Esophagus squamous epithelium (tissue), 4 donors: ENCODE results near the gene FOXD4.

DNA sequence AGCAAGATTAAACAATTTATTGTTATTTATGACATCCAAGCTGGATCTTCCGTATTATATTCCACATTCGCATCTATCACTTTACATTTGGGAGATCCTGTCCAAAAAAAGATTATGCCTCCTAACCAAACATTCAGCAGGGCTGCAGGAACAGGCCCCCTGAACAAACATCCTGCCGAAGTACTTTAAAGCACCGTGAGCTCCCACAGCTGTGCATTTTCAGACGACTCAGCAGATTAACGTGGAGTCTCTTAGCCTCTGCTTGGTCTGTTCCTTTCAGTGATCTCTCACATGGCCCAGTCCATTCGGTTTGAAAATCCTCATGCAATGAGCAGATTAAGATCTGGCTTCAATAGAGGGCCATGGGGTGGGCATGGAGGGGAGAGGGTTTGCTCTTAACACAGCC, 33.6 kb upstream of the WASHC1 start:
- PRO-cap = no peak
- RAMPAGE, long total RNA, 4 experiments = no peak in any of the 4 experiments

DNA sequence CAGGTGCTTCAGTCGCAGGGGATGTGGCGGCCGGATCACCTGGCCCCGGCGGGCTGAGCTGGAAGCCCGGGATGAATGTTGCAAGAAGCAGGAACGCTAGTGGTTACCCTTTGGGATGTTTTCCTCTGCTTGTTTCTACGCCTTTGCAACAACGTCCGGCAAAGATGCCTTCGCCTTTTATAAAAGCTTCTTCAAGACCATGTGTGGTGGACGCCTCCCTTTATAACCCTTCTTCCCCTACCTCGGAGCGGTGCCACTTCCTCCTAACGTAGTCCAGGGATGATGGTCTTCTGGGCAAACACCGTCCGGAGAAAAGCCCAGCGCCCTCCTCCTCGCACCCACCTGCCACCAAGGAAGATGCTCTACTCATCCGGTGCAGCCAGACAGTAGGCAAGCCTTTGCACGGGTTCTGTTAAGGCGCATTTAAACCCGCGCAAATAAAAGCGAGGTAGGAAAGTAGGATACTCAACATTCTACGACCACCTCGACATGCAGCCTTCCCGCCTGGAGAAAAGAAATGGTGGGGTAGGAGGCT, at the start of gene FOXD4:
Gene FOXD4 (minus strand): TSS at position 291 of the 535 bp plus-strand sequence.
- PRO-cap = no peak
- RAMPAGE, long total RNA, 4 experiments = no peak in any of the 4 experiments

- PRO-cap = no peak
- RAMPAGE, long total RNA, 4 experiments = no peak in any of the 4 experiments
Observed at GRCh38 chr9:208650-209022, 6.0 kb upstream of the DOCK8 start.

DNA sequence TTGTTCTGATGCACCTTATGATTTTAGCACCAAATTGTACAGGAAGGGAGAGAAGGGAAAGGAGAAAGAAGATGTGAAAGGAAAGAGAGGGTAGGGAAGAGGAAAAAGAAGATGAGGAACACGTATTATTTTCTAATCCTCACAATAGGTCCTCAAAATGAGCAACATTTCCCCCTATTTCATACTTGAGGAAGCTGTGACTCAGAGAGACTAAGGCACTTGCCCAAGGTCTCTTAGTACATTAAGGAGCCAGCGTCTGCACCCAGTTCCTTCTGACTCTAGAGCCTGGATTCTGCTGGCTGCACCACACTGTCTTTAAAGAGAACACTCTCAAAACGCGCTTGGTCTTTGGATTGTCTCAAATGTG, 82.4 kb downstream of the DOCK8 start:
- PRO-cap = no peak
- RAMPAGE, long total RNA, 4 experiments = no peak in any of the 4 experiments

DNA sequence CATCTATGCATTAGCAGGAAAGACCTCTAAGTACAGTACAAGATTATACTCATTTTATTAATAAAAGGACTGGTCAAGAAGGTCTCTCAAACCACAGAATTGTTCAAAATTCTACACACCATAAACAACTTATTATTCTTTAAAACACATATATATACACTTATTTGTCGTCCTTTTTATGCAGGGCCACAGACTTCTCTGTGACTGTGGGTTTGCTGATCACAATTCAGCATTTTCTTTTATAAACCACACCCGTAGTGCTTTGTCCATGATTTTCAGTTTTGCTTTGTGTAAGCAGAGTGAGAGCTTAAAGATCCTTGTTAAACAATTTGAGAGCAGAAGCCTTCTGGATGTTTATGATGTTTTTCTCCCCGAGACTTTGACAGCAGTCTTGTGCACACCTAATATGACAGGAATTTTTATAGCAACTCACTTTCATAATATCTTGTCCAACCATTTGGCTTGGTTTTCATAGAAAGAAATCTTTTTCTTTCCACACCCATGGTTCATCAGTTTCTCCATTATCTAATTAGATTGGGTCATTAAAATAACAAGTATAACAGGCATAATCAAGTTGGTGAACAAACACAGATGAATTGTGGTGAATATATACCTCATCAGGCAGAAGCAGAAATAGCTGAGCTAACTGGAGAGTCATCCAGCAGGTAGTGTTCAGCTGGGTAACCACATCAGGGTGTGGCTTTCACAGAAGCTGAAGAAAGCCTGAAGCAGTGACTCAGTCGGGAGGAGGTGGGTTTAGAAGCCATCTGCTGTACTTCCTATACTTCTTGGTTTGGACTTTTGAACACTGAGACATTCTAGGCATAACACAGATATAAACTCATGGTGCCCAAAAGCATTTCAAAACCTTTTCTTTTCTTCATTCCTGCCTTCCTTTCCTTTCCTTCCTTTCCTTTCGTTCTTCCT, 57.1 kb upstream of the KANK1 start:
- PRO-cap = unidirectional peak, minus-strand start at position 698 of the sequence
- RAMPAGE, long total RNA, 4 experiments = no peak in any of the 4 experiments

DNA sequence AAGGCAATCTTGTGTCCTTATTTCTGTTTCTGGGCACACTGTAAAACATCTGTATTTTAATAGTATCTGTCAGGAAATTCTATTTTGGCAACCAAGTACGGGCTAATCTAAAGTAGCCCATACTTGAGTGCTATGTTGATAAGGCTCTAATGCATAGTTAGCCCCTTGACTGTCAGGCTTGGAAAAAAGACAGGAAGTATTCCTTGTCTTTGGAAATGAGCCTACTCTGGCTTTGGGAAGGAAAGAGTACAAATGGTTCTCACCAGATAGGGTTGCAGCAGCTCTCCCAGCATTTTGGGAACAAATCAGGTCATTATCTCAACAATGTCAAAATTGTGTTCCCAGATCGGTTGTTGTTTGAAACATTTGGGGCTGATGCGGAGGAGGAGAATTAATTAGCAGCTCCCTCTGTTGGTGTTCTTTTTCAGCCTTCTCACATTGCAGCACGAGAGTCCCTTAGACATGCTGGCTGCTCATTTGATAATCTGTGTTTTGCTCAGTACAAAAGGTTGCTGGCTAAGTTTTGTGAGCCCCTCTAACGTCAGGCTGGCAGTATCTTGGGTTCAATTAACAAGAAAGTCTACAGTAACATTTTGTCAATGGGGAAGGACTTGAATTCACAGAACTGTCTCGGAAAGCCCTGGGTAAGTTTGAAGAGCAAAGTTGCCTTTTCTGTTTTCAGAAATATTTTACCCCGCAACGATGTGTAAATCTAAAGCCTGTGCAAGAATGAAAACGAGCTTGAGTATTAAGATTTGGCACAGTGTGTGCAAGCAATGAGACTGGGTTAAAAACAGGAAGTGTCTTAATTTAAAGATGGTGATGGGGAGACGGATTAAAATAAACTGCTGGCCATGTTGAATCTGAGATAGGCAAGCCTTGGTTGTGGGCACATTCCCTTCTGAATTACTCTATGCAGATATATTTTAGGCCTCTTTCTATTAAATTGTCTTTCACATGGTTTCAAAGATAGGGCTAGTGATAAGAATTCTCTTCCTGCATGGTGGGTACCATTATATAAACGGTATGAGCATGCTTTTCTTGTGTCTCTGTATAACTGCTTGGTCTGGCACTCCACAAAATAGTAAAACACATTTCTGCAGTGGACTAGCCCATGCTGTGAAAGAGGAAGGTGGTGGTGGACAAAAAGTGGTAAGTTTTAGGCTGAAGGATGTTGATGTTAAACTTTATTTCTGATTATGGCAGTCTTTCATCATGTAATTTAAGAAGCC, 42.6 kb downstream of the KANK1 start:
- PRO-cap = unidirectional peak, plus-strand start at position 438 of the sequence
- RAMPAGE, long total RNA, 4 experiments = start-site peak on the plus strand in 1 of 4 experiments, centred at position 409 of the sequence, 8 reads per replicate

GRCh38 chr9:560474-561103, 56.1 kb downstream of the KANK1 start:
- PRO-cap = no peak
- RAMPAGE, long total RNA, 4 experiments = no peak in any of the 4 experiments

- PRO-cap = unidirectional peak, minus-strand start at chr9:574033
- RAMPAGE, long total RNA, 4 experiments = no peak in any of the 4 experiments
Observed at GRCh38 chr9:573945-574374, 69.5 kb downstream of the KANK1 start.

- PRO-cap = no peak
- RAMPAGE, long total RNA, 4 experiments = no peak in any of the 4 experiments
Observed at GRCh38 chr9:585266-585927, 80.9 kb downstream of the KANK1 start.

DNA sequence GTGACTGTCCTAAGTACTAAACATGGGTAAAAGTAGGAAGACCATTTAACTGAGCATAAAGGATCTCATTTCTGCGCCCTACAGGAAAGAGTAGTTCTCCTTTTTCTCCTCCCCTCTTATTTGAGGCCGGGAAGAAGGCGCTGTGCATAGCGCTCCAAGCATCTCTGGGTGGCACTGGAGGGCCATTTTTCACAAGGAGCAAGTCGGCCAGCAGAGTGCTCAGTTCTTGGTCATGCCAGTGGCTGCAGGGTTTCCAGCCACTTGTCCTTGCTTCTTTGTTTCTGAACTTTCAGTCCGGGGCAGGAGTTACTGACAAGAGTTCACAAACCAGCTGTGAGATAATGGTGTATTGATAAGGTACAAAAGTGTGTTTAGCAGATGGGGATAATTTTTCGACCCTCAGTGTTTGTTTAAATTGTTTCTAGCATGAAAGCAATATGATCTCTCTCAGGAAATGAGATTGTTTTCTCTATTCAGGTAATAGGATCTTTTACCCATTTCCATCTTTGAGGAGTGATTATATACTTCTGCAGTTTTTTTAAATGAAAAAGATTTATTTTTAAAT, 109.4 kb downstream of the KANK1 start:
- PRO-cap = no peak
- RAMPAGE, long total RNA, 4 experiments = no peak in any of the 4 experiments

DNA sequence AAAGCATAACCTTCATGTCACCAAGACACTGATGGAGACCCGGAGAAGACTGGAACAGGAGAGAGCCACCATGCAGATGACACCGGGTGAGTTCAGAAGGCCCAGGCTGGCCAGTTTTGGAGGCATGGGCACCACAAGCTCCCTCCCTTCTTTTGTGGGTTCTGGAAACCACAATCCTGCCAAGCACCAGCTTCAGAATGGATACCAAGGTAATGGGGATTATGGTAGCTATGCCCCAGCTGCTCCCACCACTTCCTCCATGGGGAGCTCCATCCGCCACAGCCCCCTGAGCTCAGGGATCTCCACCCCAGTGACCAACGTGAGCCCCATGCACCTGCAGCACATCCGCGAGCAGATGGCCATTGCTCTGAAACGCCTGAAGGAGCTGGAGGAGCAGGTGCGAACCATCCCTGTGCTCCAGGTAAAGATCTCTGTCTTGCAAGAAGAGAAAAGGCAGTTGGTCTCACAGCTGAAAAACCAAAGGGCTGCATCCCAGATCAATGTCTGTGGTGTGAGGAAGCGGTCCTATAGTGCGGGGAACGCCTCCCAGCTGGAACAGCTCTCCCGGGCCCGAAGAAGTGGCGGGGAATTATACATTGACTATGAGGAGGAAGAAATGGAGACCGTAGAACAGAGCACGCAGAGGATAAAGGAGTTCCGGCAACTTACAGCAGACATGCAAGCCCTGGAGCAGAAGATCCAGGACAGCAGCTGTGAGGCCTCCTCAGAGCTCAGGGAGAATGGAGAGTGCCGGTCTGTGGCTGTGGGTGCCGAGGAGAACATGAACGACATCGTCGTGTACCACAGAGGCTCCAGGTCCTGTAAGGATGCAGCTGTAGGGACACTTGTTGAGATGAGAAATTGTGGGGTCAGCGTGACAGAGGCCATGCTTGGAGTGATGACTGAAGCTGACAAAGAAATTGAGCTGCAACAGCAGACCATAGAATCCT, 130.0 kb upstream of the DMRT1 start:
- PRO-cap = no peak
- RAMPAGE, long total RNA, 4 experiments = no peak in any of the 4 experiments

DNA sequence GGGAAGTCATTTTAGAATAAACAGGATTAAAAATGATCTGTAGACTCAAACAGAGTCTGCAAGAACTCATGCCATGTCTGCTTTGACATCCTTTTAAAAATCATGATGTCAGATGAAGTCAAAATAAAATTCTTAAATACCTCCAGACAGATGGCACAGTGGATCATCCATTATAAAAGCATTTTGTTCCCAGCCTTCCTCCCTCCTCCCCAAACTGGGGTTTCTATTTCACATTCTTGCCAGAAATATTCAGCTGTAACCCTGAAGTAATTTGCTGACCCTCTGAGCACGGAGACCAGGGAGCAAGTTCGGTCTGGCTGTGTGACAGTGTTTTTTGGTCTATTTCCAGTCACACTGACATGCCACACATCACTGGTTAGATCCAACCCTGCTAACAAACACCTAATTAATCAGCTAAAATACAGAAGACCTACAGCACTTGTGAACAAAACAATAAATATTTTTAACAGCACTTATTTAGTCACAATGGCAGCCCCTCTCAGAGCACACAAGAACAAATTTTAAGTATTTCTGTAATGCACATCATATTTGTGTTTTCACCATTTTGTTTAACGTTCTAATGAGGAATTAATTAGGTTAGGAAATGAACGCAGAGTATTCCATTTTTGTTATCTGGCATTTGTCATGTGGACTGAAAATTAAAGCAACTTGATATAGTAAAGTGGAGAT, 126.1 kb upstream of the DMRT1 start:
- PRO-cap = unidirectional peak, minus-strand start at position 216 of the sequence
- RAMPAGE, long total RNA, 4 experiments = no peak in any of the 4 experiments

DNA sequence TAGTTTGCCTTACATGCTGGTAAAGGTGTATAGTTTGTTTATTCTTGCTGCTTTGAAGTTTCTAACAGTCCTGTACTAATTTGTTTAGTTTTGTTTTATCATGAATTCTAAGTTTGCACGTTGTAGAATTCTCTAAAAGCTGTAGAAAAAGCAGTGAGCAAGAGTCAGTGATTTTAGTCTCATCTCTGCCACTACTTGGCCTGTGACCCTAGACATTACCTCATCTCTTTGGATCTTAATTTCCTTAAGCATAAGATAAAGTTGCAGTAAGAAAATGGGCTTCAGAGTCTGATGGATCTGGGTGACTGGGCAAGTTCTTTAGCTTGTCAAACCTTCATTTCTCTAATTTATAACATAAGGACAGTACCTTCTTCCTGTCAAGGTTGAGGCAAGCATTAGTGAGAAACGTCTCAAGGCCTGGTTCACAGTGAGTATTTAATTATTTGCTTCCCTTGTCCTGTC, 247.9 kb downstream of the DMRT2 start:
- PRO-cap = no peak
- RAMPAGE, long total RNA, 4 experiments = no peak in any of the 4 experiments

DNA sequence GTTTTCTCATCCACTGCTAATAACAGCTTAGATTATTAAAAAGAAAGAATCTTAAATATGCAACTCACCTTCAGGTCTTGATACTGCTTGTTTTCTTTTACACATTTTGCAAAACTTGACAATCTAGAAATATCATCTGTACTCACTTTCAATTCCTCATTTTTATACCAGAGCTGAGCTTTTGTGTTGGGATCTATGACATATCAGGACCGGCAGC, 75.7 kb upstream of the SMARCA2 start:
- PRO-cap = no peak
- RAMPAGE, long total RNA, 4 experiments = no peak in any of the 4 experiments

DNA sequence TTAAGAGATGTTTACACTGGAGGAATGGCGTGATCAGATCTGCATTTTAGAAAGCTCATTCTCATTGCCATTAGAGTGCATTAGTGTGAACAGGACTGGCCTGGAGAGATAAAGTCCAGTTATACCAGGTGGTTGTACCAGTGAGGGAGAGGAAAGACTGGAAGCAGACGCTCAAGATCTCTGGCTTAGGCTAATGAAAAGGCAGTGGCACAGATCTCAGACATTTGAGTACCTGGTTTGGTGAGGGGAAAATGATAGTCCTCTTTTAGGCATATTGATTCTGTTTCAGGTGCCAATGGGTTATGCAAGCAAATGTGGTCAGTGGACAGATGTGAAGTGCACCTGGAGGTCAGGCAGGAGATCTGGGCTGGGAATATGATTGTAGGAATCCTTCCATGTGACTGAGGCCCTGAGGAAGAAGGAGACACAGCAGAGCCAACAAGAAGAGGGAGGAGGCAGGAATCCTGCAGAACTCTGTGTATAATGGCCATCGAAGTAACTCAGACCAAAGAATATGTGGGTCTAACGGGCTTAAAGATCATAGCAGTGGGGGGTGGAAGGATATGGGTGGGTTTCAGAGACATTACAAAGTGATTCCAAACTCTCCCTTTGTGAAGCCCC, 63.7 kb upstream of the SMARCA2 start:
- PRO-cap = no peak
- RAMPAGE, long total RNA, 4 experiments = no peak in any of the 4 experiments

DNA sequence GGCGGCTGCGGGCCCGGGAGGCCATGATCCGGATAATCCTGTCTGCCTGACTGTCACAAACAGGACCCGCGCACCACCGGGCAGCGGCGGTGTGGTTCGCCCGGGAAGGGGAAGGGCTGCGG, 1.3 kb downstream of the SMARCA2 start:
- PRO-cap = bidirectional peak, plus-strand start outside the sequence, minus-strand start at position 93 of the sequence
- RAMPAGE, long total RNA, 4 experiments = no peak in any of the 4 experiments

DNA sequence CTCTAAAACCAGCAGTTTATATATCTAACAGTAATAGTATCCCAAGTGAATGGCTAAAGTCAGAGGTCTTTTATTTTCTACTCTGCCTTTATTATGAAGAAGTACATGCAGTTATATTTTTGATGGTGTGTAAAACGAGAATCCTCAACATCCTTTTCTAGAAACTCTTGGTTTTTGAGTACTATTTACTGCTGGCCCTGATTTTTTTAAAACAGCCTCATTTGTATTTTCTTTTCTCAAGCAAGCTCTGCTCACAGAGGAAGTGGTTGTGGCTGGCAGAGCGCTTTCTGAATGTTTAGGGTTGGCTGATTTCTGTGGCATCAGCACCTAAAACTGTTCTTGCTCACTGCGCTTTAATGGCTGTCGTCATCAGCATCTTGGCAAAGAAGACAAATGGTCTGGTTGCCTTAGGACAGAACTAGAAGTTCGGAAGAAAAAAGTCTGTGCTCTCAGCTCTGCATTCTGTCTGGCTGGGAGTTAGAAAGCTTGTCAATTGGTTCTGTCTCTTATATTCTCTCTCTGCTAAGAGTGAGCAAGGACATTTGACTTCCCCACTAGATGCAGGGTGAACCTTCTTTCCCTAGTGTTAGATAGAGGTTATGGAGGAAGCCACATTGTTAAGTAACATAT, 38.7 kb downstream of the SMARCA2 start:
- PRO-cap = unidirectional peak, plus-strand start at position 421 of the sequence
- RAMPAGE, long total RNA, 4 experiments = no peak in any of the 4 experiments

- PRO-cap = no peak
- RAMPAGE, long total RNA, 4 experiments = no peak in any of the 4 experiments
Observed at GRCh38 chr9:2060567-2061069, 45.5 kb downstream of the SMARCA2 start.

GRCh38 chr9:2123527-2124031, 108.4 kb downstream of the SMARCA2 start:
- PRO-cap = no peak
- RAMPAGE, long total RNA, 4 experiments = no peak in any of the 4 experiments

DNA sequence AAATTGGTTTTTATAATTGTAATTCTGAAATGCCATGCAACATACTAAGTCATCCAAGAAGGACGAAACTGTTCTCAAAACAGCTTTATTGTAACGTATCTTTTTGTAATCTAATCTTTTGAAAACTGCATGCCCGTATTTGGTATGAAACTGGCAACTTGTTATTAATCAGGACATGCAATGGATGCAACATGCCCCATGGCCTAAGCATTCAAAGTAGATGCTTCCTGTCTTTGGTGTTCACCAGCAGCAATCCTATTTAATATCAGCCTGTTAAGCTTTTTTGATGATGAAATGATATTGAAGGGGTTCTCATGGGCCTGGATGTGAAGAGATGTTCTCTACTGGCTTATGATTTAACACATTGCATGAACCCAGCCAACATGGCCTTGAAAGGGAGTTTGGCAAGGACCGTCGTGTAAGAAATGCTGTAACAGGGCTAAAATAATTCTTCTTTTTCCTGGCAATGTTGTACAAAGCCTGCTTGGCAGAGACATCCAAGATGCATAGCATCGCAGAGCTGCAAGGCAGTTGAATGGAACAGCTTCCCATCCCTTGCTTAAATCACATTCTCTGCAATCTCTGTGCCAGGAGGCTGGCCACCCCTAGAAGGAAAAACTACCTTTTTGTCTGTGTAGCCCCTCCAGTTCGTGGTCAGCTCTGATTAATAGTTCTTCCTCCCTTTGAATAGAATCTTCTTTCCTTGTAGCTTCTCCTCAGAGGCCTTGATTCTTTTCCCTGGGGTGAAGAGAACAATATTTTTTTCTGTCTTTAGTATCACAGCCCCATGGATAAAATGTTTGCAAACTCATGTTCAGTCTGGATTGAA, 111.3 kb downstream of the SMARCA2 start:
- PRO-cap = no peak
- RAMPAGE, long total RNA, 4 experiments = no peak in any of the 4 experiments